WTC11 (cell line): ENCODE data around the genes SLC16A2, PGAM4, RTL3, SH3BGRL and CPXCR1.

DNA sequence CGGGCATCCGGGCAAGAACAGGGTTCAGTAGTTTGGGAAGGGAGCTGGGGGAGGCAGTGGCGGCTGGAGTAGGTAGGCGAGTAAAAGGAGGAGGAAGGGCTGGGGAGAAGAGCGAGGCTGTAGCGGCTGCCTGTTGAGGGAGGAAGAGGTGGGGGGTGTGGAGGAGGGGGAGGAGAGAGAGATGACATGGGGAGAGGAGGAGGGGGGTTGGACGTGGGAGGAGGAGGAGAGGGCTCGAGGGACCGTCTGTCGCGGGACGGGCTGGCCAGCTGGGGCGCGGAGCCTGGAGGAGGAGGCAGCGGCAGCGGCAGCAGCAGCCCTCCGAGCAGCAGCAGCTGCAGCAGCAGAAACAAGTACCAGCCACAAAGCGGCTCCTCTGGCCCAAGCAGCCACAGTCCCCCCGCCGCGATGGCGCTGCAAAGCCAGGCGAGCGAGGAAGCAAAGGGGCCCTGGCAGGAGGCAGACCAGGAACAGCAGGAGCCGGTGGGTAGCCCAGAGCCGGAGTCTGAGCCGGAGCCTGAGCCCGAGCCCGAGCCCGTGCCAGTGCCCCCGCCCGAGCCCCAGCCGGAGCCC is at the start of gene SLC16A2:
TSS of gene SLC16A2 (plus strand) at position 264 of the 573 bp plus-strand sequence.
- PRO-cap = bidirectional peak, plus-strand start at position 268 of the sequence, minus-strand start at position 82 of the sequence

DNA sequence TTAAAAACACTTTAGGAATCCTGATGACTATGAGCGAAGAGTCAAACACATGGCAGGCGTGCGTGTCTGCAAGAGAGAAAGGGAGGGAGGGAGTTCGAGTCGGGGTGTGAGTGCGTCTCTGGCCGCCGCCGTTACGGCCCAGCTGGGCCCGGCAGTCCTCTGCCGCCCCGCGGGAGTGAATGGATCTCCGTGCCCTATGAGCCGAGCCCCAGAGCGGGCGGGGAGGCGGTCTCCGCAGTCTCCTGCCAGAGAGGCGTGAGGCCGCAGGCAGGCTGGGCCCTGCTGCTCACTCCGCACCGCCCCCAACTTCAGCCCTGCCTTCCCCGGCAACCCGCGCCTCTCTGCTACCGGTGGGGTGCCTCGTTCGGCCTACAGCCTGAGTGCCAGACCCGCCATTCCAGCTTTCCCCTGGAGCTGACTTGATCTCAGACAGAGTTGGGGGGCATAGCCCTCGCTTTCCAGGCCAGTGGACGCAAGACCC is 1.3 kb downstream of the SLC16A2 start:
- PRO-cap = bidirectional peak, plus-strand start at position 248 of the sequence, minus-strand start at position 177 of the sequence

- PRO-cap = no peak
Measured at GRCh38 chrX:74423046-74423640, 1.9 kb downstream of the SLC16A2 start.

DNA sequence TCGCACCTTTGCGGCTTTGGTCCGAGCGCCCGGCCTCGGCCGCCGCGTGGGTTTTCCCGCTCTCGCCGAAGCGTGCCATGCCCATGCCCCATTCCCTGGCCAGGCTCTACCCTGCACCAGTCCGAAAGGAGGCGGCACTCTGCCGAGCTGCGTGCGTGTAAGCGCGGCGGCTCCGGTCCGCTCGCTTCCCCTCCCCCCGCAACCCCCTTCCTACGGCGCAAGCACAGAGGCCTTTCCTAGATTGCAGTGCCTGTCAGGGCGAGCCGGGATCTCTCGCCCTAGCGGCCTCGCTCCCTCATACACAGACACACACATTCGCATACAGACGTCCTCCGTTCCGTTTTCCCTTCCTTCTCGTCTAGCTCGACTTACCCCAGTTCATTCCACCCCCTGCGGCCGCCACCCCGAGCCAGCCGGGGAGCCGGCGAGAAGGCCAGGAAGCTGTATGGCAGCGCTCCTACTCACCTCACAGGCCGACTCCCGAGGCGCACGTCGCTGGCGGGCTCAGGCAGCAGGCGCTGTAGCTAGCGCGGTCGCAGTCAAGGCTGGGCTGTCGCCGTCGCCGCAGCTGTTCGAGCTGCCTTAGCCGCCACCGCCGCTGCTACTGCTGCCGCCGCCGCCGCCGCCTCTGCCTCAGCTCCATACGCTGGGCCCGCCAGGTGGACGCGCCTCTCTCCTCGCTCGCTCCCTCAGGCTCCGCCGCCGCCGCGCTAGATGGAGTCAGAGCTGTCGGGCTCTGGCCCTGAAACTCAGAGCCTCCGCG is 653 bp downstream of the NEXMIF start:
- PRO-cap = no peak

GRCh38 chrX:76428682-76429074 is 1.2 kb downstream of the MAGEE1 start:
- PRO-cap = unidirectional peak, minus-strand start at chrX:76428941; unidirectional peak, minus-strand start at chrX:76428992

- PRO-cap = no peak
Measured at GRCh38 chrX:76429855-76430664, 2.5 kb downstream of the MAGEE1 start.

GRCh38 chrX:76840836-76841449 is 413.4 kb downstream of the MAGEE1 start:
- PRO-cap = bidirectional peak, plus-strand start at chrX:76841122, minus-strand start at chrX:76841027

DNA sequence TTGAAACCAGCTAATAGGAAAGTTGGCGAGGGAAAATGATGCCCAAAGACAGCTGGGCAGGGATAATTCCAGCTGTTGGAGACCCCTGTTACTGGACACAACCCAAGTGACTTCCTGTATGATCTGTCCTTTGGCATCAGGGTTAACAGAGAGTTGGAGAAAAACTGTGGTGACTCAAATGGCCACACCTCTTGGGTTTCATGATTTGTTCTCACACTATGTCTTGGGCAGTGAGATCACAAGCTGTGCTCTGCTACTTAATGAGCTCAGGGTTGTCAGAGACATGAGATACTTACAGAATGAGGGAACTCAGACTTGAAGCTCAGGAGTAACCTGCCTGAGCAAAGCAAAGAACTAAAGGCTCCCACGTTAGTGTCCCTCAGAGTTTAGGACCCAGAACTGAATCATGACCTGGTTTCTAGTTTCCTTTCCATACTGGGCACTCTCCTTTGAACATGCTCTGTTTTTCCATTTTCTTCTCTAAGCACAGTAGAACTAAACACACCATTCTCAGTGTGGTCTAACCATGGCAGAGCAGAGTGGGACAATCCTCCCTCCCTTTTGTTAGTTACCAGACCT is 4.0 kb downstream of the FGF16 start:
- PRO-cap = no peak

- PRO-cap = no peak
Measured at GRCh38 chrX:77681910-77682827, 103.8 kb downstream of the ATRX start.

- PRO-cap = no peak
Measured at GRCh38 chrX:77969516-77969939, at the start of gene PGAM4. Gene PGAM4, minus strand, starts transcription at chrX:77969638.

- PRO-cap = unidirectional peak, plus-strand start at chrX:78024615
Measured at GRCh38 chrX:78024336-78024687, 54.9 kb upstream of the PGAM4 start.

GRCh38 chrX:78130967-78132118 is 8.1 kb downstream of the TAF9B start:
- PRO-cap = no peak

DNA sequence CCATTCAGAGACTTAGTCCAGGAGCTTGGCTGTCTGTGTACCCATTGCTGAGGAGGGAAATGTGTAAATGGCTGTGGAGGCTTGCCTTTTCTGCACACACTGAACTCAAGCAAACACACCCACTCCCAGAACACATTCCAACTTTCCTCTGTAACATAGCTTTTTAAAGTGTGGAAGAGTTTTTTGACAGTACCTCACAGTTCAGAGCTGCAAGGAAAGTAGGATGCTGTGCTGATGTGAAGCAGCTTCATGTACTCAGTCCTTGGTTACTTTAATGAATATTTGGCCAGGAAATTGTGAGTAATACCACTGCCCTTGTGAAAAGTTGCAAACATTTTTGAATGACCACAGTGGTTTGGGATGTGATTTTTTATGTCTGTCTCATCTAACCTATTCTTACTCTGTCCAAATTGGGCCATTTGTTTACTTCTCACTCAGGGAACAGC is at the start of gene RTL3:
TSS of gene RTL3 (minus strand) at position 69 of the 446 bp plus-strand sequence.
- PRO-cap = no peak

GRCh38 chrX:80631338-80631694 is 178.4 kb downstream of the BRWD3 start:
- PRO-cap = no peak

DNA sequence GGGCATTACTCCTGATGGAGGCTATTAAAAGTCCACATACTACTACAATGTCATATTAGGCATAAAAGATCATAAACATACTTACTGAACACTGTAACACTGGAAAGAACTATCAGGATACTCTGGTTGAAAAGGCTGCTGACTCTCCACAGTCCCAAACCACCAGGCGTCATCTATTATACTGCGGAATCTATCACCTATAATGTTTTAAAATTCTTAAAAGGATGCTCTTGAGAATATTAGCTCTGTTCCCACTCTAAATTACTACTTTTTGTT is 116.9 kb downstream of the BRWD3 start:
- PRO-cap = no peak

- PRO-cap = bidirectional peak, plus-strand start at chrX:81202139, minus-strand start at chrX:81201768
Measured at GRCh38 chrX:81201607-81202726, at the start of gene SH3BGRL. Gene SH3BGRL, plus strand, starts transcription at chrX:81202102.

- PRO-cap = bidirectional peak, plus-strand start at chrX:84501931, minus-strand start at chrX:84501808
Measured at GRCh38 chrX:84501536-84502255, 557 bp downstream of the HDX start.

DNA sequence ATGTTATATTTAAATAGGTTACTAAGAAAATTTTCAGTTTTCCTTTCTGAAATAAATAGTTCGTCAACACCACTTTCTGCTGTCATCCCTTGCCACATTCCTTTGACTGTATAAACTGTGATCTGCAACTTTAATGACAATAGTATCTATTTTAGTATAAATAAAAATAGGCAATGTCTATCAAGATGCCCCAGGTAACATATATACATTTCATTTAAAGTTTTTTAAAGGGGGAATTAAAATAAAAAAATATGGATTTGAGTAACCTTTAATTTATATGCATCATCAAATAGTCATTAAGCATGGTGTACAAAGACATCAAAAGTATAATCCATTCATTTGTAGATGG is 629.4 kb downstream of the DACH2 start:
- PRO-cap = unidirectional peak, minus-strand start at position 79 of the sequence

GRCh38 chrX:87728445-87728953 is 210.9 kb downstream of the KLHL4 start:
- PRO-cap = no peak

GRCh38 chrX:88746995-88747621 is at the start of gene CPXCR1:
Gene CPXCR1, plus strand, starts transcription at chrX:88747225.
- PRO-cap = no peak